ENCODE measurements around the genes INTS1 and TMEM184A.

DNA sequence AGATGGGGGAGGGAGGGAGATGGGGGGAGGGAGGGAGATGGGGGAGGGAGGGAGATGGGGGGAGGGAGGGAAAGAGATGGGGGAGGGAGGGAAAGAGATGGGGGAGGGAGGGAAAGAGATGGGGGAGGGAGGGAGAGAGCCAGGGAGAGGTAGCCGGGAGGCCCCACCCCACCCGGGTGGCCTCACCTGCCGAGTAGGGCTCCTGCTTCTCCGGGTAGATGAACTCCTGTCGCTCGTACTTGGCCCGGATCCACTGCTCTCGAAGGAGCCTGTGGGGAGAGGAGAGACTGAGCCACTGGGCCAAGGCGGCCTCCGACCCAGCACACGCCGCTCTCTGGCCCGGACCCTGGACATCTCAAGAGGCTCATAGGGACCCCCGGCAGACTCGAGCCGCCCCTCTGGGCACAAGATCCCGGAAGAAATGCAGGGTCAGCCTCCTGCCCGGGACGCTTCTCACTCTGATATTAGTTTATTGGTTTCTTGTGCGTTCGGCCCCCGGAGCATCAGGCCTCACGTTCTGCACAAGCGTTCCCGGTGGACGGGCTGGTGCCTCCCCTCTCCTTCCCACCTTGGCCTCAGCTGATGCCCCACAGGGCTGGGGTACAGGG, 34.6 kb downstream of the ADAP1 start:
- PRO-cap, 2 experiments: peak in 1 of 2 experiments; most common plus-strand start position 236 of the sequence (in 1)

DNA sequence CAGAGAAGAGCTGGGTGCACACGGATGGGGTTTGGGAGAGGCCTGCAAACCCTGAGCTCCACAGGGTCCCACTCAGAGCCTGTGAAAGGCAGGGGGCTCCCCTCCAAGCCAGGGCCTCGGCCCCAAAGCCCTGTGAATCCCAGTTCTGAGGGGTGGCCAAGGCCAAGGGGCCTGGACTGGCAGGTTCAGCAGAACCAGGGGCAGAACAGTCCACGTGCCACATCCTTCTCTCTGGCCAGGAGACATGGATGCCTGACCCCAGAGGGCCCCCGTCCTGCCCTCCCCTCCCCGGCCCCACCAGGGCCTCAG, 309 bp upstream of the CYP2W1 start:
- PRO-cap, 2 experiments: no peak in any of the 2 experiments

- PRO-cap, 2 experiments: no peak in any of the 2 experiments
These were observed 7.0 kb downstream of the GPR146 start for GRCh38 chr7:1051171-1051830.

GRCh38 chr7:1060171-1061111, 16.1 kb downstream of the GPR146 start:
- PRO-cap, 2 experiments: no peak in any of the 2 experiments

GRCh38 chr7:1123541-1124291, 14.3 kb downstream of the C7orf50 start:
- PRO-cap, 2 experiments: no peak in any of the 2 experiments

- PRO-cap, 2 experiments: no peak in any of the 2 experiments
These were observed 21.2 kb downstream of the MICALL2 start for GRCh38 chr7:1437884-1438556.

DNA sequence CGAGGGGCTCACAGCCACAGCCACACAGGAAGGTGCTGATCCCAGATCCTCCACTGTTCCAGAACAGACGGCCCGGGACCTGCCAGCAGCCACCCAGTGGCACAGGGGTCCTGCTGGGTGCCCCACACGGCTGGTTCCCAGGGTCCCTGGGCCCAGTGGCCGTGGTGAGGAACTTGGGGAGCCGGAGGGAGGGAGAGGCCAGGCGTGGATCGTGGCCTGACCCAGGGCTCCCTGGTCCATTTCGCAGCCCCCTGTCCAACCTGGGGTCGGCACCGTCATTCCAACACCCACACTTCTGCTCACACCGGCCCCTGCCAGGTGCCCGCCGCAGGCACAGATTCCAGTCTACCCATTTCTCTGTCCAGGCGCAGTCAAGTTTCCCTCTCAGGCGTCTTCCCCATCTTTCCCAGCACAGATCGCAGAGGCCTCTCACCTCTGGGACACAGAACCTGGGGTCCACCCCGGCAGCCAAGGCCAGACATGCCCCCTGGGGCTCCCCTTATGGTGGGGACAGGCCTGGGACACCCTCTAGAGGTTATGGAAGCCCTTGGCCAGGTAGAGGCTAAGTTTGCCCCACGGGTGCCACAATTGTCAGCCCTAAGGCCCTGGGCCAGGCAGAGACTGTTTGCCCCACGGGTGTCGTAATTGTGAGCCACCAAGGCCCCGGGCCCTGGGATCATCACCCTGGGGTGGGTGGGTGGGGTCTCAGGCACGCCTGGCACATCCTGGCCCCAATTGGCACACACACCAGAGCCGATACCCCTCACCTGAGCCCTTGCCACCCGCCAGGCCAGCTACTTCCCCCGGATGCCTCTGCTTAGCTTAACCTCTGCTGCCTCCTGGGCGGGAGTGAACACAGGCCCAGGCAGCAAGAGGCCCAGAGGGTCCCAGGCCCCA, 8.1 kb upstream of the MICALL2 start:
- PRO-cap, 2 experiments: no peak in any of the 2 experiments

GRCh38 chr7:1503782-1504812, at the start of gene INTS1:
INTS1 (minus strand) TSS chr7:1504389.
- PRO-cap, 2 experiments: peak in 2 of 2 experiments; most common plus-strand start chr7:1504434 (in 1); most common minus-strand start chr7:1504376 (in 2)

DNA sequence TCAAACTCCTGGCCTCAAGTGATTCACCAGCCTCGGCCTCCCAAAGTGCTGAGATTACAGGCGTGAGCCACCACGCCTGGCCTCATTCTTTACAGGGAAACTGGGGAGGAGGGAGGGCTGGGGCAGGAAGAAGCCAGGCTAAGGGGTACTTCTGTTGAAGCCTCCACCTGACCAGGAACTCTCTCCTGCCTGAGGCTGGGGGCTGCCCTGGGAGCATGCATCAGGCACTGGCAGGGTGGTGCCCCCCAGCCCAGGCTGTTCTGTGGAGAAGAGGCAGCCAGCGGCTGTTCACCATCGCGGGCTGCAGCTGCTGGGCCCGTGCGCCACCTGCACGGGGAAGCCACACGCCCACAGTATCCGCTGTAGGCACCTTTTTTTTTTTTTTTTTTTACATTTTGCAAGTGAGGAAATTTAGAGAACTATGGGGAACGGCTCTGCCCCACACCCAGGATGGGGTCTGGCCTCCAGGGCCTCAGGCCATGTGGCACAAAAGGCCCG, 8.5 kb upstream of the INTS1 start:
- PRO-cap, 2 experiments: no peak in any of the 2 experiments

DNA sequence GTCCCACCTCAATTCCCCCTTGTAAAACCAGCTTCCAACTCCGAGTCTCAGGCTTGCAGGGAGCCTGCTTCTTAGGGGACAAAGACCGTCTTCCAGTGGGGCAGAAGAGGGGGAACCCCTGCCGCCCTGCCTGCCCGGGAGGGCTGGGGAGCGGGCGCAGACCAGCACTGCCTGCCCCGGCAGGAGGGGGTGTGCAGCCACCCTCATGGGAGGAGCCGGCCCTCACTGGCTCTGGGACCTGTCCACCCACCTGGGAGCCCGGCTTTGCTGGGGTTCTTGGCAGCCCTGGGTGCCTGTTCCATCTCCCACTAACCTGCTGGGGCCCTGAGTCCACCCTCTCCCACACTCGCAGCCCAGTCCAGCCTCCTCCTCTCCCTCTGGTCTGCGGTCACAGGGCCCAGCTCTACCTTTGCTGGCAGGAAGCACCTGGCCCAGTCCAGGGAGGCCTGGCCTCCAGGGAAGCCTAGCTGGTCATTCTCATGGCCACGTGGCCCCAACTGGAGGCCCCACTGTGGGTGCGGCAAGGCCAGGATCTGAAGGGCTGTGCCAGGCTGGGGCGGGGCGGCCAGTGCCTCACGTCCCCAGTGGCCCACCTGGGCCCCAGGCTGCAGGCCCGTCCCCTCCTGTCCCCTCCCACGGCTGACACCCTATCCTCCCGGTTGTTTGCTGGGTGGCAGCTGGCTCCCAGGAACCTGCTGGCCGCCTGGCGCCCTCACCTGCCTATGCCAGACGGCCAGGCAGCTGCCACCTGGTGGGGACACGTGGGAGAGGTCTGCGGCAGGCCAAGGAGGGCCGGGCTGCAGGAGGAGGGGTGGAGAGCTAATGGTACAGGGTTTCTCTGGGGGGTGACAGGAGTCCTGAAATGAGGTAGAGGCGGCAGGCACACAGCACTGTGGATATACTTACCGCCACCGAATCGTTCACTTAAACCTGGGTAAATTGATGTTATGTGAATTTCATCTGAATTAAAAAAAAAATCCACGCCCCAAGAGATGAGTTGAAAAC, at the start of gene TMEM184A:
TMEM184A (minus strand) TSS at position 499 of the 1,005 bp plus-strand sequence.
- PRO-cap, 2 experiments: peak in 1 of 2 experiments; most common plus-strand start position 658 of the sequence (in 1); most common minus-strand start position 384 of the sequence (in 1)

- PRO-cap, 2 experiments: no peak in any of the 2 experiments
These were observed 49.5 kb upstream of the PSMG3 start for GRCh38 chr7:1619314-1619687.

DNA sequence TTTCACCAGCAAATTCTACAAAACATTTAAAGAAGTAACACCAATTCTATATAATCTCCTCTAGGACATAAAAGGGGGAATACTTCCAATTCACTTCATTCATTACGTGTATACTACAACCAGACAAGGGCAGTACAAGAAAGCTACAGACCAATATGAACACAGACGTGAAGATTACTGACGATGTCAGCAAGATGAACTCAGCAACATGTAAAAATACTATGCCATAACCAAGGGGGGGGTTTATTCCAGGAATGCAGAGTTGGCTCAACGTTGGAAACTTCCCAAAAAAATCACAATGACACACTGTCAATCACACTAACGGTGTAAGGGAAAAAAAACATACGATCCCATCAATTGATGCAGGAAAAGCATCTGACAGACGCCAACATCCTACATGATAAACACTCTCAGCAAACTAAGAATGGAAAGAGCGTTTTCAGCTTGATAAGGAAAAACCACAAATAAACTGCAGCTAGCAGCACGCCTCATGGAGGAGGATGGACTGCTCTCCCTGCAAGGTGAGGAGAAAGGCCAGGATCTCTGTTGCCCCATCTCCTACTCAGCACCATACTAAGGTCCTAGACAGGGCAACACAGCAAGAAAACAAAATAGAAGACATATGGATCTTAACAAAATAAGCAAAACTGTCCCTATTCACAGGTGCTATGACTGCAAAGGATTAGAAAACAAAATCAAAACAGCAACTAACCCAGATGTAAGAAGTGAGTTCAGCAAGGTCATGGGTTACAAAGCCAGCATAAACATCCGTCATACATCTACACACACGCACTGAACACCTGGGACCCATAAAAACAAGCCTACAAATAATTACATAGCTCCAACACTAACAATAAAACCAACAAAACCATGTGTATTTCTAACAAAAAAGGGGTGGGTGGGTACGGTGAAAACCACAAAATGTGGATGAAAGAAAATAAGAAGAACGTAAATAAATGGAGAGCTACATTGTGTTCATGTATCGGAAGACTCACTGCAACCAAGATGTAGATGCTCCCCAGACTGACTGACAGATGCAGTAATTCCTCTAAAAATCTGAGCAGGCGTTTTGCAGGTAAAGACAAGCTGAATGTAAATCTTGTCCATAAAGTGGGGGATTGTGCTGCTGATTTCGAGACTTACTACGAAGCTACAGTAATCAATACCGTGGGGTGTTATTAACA, 256.6 kb downstream of the ELFN1 start:
- PRO-cap, 2 experiments: no peak in any of the 2 experiments

DNA sequence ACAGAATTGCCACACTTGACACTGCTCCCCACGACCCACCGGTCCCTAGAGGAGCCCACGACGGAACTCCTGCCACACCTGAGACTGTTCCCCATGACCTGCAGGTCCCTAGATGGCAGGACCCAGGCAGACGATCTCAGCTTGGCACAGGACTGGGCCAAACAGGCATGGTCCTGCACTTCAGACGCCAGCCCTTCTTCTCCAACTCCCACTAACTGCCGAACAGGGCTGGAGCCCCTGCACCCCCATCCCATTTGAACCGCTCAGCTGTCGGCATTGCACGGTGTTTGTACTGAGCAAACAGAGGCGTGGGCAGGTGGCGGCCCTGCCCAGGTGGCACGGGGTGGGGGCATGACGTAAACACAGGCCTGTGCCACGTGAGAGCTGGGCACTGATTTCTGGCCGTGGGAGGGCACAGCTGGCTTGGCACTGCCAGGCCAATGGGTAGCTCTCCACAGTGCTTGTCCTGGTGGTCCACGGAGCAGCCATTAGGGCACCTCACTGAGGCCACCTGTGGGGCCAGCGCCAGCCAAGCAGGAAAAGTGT, 258.4 kb downstream of the ELFN1 start:
- PRO-cap, 2 experiments: peak in 2 of 2 experiments; most common plus-strand start position 394 of the sequence (in 2)

DNA sequence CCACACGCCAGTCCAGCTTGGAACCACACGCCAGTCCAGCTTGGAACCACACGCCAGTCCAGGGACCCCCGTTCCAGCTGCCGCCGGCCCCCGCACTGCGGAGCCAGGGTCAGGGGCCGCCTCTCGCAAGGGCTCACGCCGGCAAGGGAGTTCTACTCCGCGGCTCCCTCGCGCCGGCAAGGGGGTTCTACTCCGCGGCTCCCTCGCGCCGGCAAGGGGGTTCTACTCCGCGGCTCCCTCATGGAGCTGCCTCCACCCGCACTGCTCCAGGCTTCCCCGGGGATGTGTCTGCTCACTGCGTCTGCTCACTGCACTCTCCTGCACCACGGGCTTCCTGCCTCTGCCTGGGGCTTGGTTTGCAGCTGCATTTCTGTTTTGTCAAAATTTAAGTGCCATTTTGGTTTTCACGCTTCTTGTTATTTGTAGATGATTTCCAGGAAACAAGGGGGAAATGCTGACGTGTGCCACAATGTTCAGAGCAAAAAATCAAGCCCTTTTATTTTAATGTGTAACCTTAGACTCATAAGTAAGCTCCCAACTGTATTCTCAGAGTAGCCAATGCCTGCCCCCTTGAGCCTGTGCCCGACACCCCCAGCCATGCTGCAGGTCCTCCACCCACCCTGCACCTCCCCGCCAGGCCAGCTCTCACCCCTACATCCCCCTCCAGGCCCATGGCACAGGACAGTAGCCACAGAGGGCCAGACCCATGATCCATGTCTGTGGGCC, 246.3 kb downstream of the MAD1L1 start:
- PRO-cap, 2 experiments: peak in 1 of 2 experiments; most common minus-strand start position 213 of the sequence (in 1)

DNA sequence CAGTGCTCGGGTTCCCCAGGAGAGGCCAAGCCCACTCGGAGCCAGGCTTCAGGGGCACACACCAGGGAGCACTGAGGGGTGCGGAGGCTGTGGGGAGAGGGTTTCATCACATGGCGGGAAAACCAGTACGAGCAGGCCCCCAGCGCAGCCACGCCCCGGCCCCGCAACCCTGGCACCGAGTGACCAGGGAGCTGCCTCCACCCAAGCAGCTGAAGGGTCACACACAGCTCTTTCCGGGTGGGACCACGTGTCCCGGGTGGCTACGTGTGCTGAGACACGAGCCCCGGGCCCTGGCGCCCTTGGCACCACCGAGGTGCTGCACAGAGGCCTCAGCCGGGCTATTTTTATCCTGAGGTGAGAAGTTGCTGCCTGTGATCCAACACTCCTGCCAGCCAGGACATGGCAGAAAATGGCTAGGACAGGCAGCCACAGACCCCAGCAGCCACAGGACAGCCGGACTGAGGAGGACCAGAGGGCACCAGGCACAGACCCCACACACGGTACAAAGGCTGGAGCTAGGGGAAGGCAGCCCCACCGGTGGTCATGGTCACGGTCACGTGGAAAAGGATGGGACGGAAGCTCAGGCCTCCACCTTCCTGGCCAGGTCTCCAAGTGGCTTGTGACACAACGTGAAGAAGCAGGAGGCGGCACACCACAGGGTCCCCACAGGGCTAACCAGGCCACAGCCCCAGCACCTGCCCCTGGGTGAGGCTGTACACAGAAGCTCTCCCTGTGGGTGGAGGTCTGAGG, 223.7 kb downstream of the MAD1L1 start:
- PRO-cap, 2 experiments: no peak in any of the 2 experiments

- PRO-cap, 2 experiments: peak in 1 of 2 experiments; most common plus-strand start chr7:2037674 (in 1)
These were observed 195.4 kb downstream of the MAD1L1 start for GRCh38 chr7:2037256-2037896.

- PRO-cap, 2 experiments: no peak in any of the 2 experiments
These were observed 162.7 kb downstream of the MAD1L1 start for GRCh38 chr7:2069973-2070585.

- PRO-cap, 2 experiments: no peak in any of the 2 experiments
These were observed 150.5 kb downstream of the MAD1L1 start for GRCh38 chr7:2082124-2082761.

DNA sequence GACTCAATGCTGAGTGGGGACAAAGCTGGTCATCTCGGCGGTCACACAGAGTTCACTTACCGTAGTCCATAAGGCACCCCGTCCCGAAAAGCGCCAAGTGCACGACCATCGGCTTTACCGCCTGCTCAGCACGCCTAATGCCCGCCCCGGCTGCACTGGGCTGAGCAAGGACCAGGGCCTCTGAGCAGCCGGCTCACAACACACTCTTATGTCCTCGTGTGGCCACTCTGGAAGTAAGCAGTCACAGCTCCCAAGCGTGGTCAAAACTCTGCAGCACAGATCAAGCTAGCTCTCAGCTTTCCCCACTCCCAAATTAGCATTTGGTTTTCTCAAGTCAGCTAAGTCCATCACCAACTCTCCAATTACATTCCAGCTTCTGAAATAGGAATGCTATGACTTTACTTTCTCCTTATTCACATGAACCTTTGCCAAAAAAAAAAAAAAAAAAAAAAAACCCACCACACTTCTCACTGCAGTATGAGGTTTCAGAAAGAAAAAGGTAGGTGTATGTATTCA, 57.6 kb downstream of the MAD1L1 start:
- PRO-cap, 2 experiments: no peak in any of the 2 experiments

DNA sequence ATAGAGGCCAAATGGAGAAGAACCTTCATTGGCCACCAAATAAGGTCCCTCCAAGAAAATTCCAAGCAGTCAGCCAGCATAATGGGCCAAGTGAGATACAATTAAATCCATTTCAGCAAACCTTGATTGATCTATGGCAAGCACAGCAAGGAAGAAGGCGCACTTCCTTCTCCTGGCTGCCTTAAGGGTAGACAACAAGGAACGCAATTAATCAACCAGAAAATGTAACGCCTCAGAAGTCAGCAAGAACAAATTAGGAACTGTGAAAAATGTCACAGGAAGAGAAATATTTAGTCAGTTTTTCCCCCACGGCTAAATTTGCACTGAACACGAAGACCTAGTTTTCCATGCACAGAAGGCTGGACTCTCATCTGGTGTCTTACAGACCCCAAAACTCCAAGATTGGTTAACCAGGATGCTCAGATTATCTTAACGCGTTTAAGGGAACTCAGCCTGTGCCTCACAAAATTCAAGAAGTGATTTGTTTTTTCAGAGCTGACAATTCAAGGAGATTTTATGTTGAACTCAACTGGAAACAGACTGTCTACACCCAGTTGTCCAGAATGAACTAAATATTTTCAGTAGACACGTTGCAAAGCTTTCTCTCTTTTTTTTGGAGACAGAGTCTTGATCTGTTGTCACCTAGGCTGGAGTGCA, 14.3 kb downstream of the SNX8 start:
- PRO-cap, 2 experiments: no peak in any of the 2 experiments

Data from Colon Carcinoma Metastatic in the Lung (tissue), 2 donors.